ENCODE results near the genes BBX and TAGLN3.

- RRBS = no CpG with 5 or more reads among the region's 4 CpGs
Observed at GRCh38 chr3:101942305-101942661, 93.0 kb downstream of the NFKBIZ start.

DNA sequence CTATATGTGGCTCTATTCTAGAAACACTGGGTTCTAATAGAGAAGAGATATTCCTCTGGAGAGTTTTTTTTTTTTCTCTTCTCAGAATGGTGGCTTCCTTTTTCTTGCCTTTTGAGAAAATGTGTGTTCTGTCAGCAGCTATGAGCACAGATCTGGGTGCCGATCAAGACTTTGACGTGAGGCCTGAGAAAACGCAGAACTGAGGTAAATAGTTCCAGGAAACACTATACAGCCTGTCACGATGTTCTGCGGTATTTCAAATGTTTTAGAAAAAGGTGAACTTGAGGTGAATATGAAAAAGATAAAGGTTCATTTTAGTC is 264.9 kb downstream of the NFKBIZ start:
- RRBS = no CpG with 5 or more reads among the region's 5 CpGs

DNA sequence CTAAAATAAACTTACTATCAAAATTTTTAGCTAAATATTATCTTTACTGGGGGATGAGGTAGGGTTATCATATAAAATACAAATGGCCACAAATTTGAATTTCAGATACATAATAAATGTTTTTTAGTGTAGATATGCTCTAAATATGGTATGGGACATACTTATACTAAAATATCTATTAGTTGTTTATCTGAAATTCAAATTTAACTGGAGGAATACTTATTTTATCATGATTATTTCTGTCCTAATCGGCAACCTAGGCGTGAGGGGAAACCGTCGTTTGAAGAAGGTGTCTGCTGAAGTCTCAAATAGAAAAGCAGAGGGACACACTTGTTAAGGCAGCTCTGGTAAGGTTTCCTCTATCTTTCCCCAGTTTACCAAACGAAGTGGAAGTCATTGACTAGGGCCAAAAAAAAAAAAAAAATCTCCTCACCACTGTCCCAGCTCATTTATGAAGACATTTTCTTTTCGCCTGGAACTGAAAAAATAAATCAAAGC is 238.4 kb downstream of the ZPLD1 start:
- RRBS = no CpG with 5 or more reads among the region's 6 CpGs

DNA sequence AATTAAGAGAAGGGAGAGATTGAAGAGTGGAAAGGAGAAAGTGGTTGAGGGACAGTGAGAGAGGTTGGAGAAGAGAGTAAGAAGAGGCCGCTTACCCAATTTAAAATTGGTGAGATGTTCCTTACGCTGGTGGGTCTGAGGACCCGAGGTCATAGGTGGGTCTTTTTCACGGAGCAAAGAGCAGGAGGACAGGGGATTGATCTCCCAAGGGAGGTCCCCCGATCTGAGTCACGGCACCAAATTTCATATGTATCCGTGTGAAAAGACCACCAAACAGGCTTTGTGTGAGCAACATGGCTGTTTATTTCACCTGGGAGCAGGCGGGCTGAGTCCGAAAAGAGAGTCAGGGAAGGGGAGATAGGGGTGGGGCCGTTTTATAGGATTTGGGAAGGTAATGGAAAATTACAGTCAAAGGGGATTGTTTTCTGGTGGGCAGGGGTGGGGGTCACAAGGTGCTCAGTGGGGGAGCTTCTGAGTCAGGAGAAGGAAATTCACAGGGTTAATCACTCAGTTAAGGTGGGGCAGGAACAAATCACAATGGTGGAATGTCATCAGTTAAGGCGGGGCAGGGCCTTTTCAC is 921.5 kb upstream of the ALCAM start:
- RRBS = no CpG with 5 or more reads among the region's 11 CpGs

GRCh38 chr3:105439313-105440210 is 72.9 kb downstream of the ALCAM start:
- RRBS = no CpG with 5 or more reads among the region's 4 CpGs

DNA sequence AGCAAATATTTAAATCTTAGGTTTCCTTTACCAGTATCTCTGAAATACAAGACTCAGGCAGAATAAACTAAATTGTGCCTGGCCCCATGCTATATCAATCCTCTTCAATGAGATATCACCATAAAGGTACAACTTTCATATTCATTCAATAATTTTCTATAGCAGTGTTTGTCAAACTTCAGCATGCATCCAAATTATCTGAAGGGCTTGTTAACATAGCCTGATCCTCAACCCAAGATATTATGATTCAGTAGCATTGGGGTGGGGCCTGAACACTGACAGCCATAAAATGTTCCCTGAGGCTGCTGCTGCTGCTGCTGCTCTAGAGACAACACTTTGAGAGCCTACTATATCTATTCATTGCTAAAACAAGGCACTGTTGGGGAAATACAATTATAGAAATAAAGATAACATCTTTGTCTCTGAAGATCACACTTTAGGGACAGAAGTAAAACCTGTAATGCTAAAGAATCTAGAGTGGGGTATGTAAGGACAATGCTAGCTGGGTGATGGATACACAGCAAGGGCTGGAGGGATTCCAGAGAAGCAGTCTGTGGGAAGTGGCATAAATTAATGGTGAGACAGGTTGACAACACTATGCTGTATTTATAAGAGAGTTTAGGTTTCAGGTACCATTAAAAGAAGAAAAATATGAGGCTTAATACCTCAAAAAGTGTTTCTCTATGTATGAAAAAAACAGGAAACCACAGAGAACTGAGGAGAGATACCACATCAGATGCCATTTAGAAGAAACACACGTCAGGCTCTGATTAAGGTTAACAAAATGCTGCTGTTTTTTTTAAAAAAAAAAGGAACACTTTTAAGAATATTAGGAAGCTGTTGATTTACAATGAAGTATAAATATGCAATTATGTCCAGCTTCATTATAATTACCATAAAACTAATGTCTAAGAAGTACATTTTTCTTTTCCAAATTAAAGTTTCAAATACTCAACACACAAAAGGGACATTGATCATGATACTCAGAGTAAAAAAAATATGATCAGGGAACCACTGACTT is 115.9 kb downstream of the CBLB start:
- RRBS = no CpG with 5 or more reads among the region's 1 CpG

- RRBS = no CpG with 5 or more reads among the region's 4 CpGs
Observed at GRCh38 chr3:105784652-105785294, 84.0 kb downstream of the CBLB start.

DNA sequence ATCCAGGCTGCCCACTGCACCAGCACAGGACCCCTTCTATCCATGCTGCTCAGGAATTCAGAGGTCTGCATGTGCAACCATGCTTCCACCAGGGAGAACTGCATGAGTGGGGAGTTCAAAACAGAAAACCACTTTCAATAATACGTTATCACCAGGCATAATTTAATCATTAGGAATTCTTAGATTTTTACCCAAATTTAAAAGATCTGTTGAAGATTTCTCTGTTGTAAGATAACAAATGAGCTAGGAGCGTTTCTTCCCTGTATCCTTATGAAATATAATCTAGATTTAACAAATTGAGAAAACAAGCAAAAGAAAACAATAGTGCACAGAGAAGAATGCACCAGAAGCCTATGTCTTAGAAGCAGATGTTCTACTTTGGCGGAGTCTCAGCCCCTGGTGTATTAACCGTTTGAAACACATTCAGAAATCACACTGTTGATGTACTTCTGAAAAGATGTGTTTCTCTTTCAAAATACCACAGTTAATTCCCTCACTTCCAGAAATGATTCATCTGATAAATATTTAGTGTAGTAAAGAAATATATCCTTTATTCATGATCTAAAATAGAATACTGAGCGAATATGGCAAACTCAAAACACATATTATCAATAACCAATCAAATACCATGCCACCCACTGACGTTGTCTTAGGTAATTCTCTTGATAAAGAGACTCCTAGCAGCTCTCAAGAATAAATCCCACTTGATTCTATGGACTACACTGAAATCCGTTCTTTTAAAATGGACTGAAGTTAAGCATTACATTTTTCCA is 77.7 kb downstream of the CBLB start:
- RRBS = no CpG with 5 or more reads among the region's 7 CpGs

DNA sequence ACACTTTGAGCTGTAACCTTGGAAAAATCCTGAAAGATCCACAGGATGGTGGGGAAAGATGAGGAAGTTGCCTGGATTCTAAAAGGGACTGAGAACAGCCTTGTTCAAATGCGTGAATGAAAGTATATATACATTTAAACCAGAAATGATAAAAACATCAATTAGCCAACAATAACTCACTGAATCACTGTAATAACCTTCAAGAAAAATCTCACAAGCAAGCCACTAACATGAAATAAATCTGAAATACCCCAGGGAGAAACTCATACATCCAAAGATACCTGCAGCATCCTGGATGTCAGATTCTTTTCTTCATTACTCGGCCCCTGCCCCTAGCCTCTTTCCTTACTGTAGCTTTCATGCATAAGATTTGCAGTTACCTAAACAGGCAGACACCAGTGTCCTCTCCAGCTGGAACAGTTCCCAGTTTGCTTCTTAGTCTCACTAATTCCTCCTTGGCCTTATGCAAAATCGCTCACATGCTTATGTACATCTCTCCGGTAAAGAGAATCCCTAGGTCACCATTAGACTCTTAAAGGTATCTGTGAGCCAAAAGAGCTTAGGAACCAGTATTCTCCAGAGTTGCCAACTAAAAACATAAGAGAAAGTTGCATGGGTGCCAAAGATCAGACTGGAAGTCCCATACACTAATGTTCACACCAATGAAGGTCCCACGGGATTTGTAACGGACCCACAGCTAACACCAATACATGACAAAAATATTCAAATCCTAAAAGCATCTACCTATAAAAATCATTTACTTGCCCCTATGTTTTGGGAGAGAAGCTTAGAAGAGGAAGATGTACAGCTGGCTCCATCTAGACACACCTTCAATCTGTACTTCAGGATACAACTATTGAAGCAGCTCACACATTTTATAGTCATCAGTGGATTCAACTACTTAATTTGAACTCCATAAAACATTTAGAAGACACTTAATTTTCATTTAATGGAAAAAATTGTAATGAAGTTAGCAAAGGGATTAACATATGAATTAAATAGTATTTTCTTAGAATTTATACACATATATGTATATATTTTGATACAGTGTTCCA is 66.6 kb downstream of the CBLB start:
- RRBS = no CpG with 5 or more reads among the region's 6 CpGs

DNA sequence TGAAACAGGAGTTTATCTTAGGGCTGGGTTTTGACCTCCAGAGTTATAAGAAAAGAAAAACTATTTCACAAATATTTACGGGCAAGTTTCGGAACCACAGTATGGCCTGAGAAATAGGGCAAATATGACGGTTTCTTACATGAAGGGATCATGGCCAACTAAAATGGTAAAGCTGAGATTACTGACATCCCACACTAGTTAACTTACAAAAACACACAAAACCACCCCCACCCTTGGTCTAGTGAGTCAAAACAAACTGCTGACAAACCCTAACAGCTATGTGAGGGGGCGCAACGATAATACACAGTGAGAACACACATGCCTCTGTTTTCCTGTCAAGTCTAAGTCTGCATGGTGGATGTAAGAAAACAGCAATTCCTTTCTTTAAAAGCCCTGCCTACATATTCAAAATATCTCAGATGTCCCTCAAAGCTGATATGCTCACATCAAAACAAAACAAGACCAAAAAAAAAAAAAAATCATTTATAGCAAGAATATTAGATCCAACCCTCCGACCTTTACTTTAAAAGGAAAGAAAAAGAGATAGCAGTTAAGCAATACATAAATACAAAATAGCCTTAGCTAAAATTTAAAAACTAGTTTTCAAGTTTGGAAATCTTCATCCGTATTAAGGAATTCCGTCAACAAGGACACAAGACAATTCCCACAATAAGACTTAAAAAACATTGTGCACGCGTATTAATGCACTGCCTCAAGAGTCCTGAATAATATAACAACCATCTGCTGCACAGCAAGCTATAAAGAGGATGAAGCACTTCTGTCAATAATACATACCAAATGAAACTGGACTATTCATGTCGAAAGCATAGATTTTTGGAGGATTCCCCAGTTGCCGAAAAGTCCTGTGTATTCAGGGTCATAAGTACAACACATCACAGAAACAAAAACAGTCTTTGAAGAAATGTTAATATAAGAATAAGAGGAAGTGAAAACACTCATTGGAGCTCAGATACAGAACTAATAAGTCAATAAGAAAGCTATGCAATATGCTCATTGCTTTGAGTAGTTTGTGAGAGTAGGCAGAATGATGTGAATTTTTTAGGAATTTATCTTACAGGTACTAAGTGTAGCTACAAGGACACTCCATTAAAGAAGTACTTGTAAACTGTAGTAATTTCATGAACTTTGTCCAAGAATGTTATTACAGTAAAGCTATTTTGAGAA is 31.9 kb downstream of the CBLB start:
- RRBS = no CpG with 5 or more reads among the region's 12 CpGs

GRCh38 chr3:107522557-107523431 is at the start of gene BBX:
Gene BBX (plus strand): TSS chr3:107522962.
- RRBS = 3% methylated on average over 21 of the region's 61 CpGs

- RRBS = no CpG with 5 or more reads among the region's 25 CpGs
Observed at GRCh38 chr3:107524479-107525026, 1.8 kb downstream of the BBX start.

DNA sequence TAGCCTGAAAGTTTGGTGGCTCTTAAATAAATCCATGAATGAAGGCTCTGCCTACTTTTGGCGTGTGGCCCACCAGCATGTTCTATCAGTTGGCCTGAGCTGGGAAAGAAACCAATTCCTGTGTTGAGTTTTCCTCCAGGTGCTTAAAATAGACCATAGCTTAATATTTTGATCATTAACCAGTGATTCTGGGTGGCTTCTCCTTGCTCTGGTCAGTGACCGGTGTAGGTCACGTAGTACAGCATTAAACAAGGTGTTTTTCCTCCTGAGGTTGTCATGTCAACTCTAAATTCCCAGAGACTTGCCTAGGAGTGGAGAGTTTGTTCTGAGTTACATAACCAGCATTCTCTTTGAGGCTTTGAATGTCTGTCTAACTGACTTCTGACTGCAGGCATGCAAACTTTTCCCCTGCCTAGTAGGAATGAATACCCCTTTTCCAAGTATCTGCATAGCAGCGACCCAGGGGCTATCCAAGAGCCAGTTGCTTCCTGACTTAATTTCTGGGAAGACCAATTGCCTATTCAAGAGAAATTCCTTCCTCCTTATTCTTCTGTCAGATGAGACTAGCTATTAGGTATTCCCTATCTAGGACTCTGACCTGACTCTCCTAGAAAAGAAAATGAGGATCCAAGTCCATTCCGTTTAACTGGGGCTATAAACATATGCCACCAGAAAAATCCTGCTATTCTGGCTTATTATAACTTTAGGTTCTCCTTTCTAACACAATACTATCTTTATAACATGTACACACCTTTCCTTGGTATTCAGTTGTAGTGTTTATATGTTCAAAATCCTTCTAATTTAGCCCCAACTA is 1.5 kb downstream of the HHLA2 start:
- RRBS = no CpG with 5 or more reads among the region's 5 CpGs

- RRBS = no CpG with 5 or more reads among the region's 2 CpGs
Observed at GRCh38 chr3:108528931-108529358, 18.5 kb upstream of the MYH15 start.

GRCh38 chr3:108559383-108560009 is 29.7 kb downstream of the CIP2A start:
- RRBS = no CpG with 5 or more reads among the region's 2 CpGs

GRCh38 chr3:111967537-111968317 is 11.1 kb upstream of the ABHD10 start:
- RRBS = no CpG with 5 or more reads among the region's 8 CpGs

DNA sequence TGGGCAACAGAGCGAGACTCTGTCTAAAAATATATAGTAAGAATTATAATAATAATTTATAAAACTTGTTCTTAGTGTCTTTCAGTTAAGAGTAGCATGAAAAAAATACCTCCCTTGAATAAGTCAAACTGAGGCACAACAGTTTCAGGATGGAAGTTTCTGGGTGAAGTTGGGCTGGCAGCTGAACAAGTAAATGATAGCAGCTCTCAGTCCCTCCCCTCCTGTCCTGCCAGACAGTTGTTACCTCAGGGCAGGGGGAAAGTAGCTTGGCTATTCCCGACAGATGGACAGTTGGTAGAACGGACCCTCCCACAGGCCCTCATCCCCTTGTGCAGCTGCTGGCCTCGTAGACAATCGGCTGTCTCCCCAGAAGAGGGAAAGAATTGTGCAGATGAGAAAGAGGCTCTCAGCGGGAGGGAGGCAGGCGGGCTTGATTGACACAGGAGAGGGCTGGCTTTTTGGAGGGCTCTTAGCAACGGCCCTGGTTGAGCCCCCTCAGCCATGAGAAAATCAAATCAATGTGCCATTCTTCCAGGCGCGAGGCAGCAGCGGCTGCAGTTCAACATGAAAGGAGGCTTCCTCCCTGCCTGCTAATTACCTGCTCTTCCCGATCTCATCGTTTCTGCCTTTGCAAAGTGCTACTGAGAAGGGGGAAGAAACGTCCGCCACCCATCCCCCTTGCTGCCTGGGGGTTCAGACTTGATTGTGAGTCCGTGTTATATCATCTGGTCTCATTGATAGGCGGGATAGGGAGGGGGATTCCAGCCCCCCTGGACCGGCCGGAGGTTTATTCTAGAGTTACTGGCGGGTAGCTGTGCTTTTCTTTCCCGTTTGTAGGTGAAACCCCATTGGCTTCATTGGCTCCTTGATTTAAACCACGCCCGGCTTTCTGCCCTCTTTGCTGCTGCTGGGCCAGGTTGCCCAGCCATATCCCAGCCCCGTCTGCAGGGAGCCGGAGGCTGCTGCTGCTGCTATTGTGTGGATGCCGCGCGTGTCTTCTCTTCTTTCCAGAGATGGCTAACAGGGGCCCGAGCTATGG is at the start of gene TAGLN3:
TSS of gene TAGLN3 (plus strand) at position 513 of the 1,039 bp plus-strand sequence.
- RRBS = 8% methylated on average over 3 of the region's 29 CpGs

DNA sequence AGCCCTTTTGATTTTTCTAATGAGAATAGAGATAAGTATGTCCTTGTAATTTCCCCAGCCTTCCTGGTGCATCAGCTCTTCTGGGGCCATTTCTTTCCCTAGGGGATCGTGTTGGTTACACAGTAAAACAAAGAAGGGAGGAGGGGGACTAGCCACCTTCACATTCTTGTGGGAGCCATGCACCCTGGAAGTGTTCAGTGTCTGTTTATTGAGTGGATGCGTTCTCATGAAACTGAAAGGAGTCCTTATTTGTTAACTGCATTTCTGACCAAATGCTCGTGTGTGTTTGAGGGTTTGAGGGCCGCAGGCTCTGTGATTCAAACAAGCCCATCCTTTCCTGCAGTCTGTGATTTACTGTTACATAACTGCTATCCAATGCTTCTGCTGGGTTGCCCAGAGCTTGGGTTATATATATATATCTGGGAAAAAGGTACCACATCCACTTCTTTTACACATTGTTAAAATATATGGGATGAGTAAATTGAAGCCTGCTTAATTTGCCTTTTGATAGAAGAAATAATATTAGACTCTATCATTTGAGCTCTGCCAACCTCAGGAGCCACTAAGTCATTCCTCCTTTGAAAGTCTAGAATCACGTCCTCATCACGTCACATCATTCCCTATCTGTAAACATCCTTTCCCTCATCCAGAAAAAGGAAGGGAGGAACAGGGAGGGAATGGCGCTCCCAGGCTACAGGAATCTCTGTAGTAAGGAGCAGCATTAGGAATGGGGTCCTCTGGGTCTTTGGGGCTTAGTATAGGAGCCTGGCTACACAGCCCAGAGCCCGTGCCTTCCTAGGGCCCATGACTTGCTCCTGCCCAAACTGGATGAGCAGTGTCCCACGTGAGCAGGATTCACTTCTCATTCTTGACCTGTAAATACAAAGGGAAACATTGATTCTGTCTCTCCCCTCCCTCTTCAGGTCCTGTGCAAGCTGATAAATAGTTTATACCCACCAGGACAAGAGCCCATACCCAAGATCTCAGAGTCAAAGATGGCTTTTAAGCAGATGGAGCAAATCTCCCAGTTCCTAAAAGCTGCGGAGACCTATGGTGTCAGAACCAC is 1.5 kb downstream of the TAGLN3 start:
- RRBS = no CpG with 5 or more reads among the region's 10 CpGs

DNA sequence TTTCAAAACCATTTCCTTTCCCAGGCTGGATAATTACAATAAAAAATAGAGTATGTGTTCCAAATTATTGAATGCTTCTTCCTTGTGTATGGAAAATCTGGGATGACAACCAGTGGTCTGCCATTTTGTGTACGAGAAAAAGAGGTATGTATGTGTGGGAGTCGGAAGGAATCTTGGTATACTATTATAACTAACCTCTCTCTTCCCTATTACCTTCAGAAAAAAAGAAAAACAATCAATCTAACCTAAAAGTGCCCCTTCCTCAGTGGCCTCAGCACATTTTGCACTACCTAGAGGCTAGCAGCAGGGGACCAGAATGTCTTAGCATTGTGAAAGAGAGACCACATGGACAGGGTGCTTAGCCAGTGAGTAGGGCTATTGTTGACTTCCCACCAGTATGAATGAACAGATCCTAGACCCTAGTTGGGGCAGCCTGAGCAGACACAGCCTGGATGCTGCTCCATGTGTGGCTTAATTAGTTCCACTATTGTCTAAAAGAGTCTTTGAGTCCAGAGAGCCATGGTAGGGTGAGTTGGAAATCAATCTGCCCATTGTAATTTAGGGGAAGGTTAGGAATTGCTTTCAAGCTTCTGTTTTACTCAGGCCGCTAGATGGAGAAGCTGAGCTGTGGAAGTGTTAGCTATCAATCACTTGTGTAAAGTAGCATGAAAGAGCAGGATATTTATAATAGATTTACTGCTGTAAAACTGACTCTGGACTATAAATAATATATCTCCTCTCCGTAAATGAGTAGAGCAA is 3.8 kb upstream of the GCSAM start:
- RRBS = no CpG with 5 or more reads among the region's 4 CpGs

Measured in amniotic epithelial cell (primary cell).